Camera-type eye (tissue), 1 donor: Measurements from ENCODE around the gene KCNH5.

- RAMPAGE, long total RNA = no peak
Observed at GRCh38 chr14:61362564-61363686, 41.5 kb downstream of the PRKCH start.

GRCh38 chr14:61524300-61525039, 170.8 kb upstream of the HIF1A start:
- RAMPAGE, long total RNA = no peak

DNA sequence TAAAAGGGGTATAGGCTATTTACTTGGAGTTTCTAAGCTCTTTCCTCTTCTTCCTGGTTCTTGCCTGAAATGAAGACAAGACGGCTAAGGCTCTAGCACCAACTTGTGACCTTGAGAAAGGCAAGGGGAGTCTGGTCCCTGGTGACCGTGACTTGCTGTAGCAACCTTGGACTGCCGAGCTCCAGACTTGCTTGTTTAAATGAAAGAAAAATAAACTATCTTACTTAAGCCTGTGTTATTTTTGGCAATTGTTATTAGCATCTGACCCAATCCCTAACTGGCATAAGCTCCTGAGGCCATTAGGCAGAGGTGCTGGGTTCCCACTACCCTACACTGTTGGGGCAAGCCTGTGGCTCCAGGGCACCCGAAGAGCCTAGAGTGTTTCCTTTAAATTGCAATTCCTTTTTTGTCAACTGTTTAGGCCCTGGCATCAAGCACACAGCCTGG, 106.9 kb upstream of the HIF1A start:
- RAMPAGE, long total RNA = no peak

GRCh38 chr14:61603733-61604064, 91.6 kb upstream of the HIF1A start:
- RAMPAGE, long total RNA = no peak

DNA sequence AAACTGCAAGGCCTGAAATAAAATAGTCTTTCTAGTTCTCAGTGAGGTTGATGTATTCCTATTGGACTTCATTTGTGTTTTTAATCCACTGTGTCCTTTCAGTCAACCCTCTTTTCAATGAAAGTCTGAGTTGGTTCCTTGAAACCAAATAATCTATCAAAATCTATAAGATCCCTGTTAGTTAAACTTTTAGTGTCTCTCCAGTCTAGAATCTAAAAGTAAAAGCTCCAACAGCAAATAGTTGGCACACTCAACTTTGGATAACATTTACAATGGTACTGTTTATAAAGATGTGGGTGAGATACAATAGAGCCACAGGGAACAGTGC, 56.9 kb upstream of the HIF1A start:
- RAMPAGE, long total RNA = no peak

- RAMPAGE, long total RNA = no peak
Observed at GRCh38 chr14:61696471-61696752, 1.1 kb downstream of the HIF1A start.

DNA sequence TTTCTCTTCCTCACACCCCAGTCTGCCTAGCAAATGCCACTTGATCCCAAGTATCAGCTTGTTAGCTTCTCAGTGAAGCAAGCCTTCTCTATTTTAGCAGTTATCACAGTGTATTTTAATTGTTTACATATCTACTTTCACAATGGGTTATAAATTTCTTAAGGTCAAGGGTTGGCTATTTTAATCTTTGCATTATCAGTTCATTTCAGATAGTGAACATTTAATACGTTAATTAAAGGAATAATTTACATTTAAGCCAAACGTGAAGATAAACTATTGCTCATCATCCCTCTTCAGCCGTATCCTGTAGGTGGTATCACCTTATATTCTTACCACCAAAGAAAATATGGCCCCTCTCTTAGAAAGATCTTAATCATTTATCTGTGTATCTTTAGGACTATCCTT, 26.8 kb upstream of the SNAPC1 start:
- RAMPAGE, long total RNA = no peak

DNA sequence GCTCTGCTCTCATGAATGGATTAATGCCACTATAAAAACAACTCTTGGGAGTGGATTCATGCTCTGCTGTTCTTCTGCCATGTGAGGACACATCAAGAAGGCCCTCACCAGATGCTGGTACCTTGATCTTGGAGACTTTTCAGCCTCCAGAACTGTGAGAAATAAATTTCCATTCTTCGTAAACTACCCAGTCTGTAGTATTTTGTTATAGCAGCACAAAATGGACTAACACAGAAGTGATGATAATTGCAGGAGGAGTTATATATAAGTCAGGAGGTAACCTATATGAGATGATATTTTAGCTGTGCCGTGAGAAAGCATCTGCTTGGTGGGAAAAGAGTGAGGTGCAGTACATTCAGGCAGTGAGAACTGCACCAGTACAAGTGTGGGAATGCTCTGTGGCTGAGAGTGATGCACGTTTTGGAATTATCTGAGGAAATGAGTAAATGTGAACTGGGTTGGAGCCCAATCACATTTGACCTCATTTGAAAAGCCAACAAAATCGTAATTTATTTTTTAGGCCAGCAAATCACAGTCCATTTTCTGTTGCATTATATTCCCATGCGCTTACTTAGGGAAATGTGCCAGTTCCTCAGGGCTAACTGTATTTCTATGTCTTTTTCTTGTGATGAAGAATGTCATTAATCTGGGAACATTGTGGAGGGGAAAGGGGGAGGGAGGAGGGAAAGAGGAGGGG, 26.9 kb downstream of the SYT16 start:
- RAMPAGE, long total RNA = no peak

- RAMPAGE, long total RNA = no peak
Observed at GRCh38 chr14:62053242-62053591, 240.7 kb downstream of the SYT16 start.

GRCh38 chr14:63045255-63046390, at the start of gene KCNH5:
Gene KCNH5, minus strand, starts transcription at chr14:63045458.
- RAMPAGE, long total RNA = no peak

DNA sequence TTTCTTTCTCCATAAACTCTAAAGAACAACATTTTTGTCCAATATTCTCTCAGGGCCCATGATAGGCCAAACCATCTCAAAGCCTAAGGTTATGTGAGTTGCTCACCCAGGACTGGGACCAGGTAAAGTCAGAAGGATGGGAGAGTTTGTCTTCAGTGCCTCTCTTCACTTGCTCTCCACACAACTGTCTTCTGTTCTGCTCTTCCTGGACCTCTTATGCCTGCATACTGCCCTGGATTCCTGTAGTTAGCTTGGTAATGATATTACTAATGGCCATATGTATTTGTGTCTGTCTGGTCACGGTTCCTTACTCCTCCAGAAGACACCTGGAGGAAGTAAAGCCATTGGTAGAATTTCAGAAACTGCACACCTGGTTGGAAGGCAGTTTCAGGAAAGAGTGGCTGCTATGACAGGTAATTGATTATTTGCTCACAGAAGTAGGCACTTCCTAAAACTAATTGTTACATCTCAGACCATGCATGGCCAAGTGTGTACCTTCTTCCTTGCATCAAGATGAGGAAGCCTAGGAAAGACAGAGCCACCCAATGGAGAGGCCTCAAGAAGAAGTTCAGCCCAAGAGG, 26.4 kb upstream of the RHOJ start:
- RAMPAGE, long total RNA = no peak

DNA sequence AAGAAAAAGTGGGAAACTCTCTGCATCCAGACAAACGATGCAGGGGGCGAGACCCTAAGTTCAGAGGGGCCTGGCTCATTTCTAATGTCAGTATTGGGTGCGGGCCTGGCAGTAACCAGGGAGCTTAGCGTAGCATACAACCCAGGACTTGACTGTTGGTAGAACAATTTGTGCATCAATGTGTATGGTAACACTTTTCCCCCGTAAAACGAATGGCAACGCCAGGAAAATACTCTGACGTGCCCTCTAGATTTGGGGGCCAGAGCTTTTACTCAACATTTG, 748 bp downstream of the RHOJ start:
- RAMPAGE, long total RNA = no peak

DNA sequence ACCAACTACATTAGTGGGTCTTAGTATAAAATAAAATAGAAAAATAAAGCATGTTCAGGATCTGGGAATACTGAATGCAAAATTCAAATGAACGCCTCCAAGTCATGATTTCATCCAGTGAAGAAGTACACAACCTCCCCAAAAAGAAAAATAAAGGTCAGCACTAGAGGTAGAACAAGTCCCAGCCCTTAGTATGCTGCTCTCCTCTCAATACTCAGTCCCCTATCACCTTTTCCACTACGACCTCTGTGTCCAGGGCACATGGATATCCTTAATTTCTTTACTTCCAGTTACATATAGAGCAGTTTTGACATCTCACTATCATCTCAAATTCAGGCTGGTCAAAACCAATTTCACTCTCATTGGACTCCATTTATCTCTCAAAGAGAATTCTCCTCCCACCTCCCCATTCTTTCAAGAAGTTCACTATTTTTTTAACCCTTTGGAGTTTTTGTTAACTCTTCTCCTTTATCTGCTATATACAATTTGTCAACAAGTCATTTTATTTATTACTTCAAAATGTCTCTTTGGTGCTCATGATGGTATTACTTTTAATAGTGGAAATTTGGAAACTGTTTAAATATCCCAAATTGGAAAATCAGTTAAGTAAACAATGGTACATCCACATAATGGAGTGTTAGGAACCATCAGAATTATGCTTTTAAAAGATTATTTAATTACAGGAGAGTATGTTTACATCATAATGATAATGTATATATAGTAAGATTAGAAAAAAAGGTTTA, 108.7 kb downstream of the PPP2R5E start:
- RAMPAGE, long total RNA = no peak

GRCh38 chr14:63499574-63500242, 43.5 kb downstream of the PPP2R5E start:
- RAMPAGE, long total RNA = no peak

- RAMPAGE, long total RNA = no peak
Observed at GRCh38 chr14:63543542-63544134, 461 bp upstream of the PPP2R5E start.

DNA sequence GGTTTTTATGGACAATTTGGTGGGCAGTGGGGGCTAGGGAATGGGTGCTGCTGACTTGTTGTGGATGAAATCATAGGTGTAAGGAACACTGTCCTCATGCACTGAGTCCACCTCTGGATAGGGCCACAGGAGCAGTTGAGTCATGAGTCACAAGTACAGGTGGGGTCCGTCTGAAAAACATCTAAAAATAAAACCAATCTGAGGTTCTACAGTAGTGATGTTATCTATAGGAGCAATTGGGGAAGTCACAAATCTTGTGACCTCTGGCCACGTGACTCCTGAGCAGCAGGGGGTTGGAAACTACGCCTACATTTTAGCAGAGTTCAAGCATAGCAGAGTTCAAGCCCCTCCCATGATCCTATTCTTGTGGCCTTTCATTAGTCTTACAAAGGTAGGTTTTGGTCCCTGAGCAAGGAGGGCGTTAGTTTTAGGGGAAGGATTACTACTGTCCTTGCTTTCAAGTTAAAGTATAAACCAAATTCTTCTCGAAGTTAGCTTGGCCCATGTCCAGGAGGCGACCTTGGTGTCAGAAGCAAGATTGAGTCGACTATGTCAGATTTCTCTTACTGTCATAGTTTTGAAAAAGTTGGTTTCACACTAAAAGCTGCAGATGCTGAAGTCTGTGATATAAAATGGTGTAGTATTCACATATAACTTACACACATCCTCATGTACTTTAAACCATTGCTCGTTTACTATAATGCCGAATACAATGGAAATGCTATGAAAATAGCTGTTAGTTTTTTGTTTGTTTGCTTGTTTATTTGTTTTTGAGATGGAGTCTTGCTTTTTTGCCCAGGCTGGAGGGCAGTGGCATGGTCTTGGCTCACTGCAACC, 18.3 kb upstream of the SGPP1 start:
- RAMPAGE, long total RNA = no peak

DNA sequence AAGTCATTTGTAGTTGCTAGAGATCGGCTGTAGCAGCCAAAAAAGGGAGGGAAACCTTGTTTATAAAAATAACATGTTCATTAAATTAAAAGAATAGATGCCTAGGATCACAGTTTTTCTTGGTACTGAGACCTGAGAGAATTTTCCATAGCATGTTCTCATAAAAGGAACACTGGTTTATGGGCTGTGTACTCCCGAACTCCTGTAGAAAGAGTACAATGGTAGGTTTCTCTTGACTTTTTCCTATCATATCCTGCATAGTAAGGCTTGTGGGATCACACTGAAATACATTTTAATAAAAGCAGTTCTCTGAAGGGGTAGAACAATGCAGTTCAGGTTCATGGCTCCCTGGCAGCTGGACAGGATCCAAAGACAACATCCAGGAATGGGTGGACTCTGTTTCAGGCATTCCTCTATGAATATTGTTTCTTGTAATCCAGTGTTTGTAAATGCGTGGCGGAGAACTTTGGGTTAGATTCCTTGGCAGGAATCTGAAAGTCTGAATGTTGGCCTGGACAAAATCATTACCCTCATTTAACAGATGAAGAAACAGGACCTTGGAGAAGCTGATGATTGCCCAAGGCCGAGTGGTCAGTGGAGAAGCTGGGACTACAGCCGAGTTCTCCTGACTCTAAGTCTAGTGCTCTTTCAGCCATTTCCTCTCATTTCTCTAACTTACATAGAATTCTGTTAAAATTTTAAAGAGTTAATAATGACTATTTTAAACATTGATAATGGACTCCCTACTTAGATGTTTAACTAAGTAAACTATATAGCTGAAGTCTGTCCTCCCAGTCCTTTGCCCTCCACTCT, 43.5 kb downstream of the SYNE2 start:
- RAMPAGE, long total RNA = no peak

- RAMPAGE, long total RNA = no peak
Observed at GRCh38 chr14:64186062-64186797, 107.9 kb downstream of the ESR2 start.

GRCh38 chr14:64193699-64194176, 100.4 kb downstream of the ESR2 start:
- RAMPAGE, long total RNA = no peak

DNA sequence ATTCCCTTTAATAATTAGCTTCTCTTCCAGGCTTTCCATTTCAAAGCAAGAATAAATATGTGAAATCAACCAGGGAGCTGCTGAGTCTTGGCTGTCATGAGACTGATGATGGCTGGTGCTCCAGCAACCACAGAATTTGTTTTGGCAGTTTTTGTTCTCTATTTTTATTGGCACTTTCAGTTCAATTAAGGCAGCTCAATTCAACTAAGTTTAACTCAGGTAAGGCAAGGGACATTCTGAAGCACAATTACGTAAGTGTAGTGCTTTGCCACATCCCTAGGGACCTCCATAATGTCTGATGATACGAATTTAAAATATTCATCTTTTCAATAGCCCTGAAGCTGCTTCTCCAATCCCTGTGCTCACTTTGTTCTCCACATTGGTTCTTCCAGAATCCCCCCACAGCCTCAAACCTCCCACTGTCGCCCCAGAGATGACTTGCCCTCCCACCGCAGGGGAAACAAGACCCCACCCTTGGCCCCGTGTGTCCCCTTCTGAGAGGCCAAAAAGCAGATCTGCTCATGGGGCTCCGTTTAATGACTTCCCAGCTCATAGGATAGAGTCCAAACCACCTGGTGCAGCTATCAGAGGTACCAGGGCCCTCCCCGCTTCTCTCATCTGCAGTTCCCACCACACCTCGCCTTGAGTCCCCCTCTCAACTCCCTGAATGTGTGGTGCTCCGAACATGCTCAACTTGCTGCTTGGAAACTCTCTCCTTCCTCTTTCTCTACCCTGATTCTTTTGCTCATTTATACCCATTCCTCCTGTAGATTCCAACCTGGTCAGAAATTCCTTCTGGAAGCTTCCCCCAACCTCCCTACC, 58.0 kb downstream of the ESR2 start:
- RAMPAGE, long total RNA = no peak